ENCODE data around the genes CASKIN2 and SMIM5.

- PRO-cap, result no peak
- RAMPAGE, long total RNA, 4 experiments, result no peak in any of the 4 experiments
Measured at GRCh38 chr17:74968120-74968864, 4.3 kb downstream of the HID1 start.

DNA sequence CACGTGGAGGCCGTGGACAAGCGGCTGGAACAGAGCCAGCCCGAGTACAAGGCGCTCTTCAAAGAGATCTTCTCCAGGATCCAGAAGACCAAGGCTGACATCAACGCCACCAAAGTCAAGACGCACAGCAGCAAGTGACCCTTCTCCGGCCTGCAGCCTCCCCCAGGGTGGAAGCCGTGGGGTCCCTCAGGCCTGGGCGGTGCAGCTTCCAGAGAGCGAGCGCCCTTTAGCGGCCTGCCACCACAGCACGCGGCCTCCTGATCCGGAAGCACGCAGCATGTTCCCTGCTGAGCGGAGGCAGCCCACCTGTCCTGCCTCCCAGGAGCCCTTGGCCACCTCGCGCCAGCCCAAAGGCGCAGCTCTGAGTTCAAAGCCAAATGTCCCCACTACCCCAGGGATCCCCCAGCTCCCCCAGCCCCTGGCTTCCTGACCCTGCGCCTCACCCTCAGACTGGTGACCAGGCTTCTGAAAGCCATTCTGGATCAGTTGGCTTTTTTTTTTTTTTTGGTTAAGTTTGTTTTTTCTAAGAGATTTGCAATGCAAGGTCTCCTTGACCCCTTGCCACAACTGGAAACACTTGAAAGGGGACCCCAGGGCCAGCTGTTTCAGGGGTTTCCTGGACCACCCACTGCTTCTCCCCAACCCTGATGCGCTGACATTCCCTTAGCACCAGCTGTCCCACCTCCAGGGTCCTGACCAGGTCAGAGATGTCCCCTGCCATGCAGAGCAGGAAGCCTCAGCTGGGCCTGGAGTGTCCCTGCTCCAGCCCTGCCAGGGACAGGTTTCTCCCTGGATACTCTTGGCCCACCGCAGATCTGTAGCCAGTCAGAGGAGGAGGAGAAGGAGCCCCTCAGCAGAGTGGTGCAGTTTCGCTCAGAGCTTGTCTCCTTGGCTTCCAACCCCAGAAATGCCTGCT is 8.3 kb upstream of the MRPL58 start:
- PRO-cap, result no peak
- RAMPAGE, long total RNA, 4 experiments, result no peak in any of the 4 experiments

- PRO-cap, result no peak
- RAMPAGE, long total RNA, 4 experiments, result no peak in any of the 4 experiments
Measured at GRCh38 chr17:75013666-75013984, 1.2 kb downstream of the MRPL58 start.

GRCh38 chr17:75077296-75078266 is 10.2 kb upstream of the SLC16A5 start:
- PRO-cap, result bidirectional peak, plus-strand start at chr17:75077662, minus-strand start at chr17:75077568
- RAMPAGE, long total RNA, 4 experiments, result no peak in any of the 4 experiments

- PRO-cap, result no peak
- RAMPAGE, long total RNA, 4 experiments, result no peak in any of the 4 experiments
Measured at GRCh38 chr17:75078510-75079312, 9.0 kb upstream of the SLC16A5 start.

DNA sequence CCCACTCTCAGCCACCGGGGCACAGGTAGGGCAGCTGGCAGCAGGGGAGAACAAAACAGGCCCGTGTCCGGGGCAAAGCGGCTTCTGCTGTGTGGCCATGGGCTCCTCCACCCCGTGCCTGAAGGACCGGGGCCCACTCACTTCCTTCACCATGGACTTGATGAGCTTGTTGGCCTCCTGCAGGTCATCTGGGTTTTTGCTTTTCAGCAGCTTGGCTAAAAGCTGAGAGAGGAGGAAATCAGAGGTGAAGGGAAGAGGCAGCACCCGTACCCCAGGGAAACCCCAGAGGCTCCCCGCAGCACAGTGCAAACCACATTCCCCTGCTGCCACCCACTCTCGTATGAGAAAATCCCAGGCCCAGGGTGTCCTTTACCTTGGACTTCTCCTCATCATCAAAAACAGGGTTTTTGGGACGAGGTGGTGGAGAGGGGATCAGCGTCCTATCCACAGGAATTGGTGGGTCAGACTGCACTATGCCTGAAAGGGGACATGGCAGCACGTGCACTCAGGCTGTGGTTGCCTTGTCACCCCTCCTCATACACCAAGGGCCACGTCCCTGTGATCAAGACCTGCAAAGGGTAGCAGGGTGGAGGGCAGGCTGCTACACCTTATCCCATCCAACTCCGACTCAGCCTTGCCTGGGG is 18.6 kb downstream of the GGA3 start:
- PRO-cap, result no peak
- RAMPAGE, long total RNA, 4 experiments, result no peak in any of the 4 experiments

DNA sequence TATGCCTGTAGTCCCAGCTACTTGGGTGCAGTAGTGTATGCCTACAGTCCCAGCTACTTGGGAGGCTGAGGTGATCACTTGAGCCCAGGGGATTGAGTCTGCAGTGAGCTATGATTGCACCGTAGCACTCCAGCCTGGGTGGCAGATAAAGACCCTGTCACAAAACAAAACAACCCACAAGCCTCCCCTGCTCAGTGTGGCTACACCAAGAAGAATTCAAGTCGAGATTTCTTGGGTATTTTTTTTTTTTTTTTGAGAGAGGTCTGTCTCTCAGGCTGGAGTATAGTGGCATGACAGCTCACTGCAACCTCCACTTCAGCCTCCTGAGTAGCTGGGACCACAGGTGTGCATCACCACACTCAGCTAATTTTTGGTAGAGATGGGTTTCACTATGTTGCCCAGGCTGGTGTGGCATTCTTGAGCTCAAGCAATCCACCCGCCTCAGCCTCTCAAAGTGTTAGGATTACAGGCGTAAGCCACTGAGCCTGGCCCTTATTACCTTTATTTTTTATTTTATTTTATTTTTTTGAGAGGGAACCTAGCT is 27.3 kb upstream of the SLC25A19 start:
- PRO-cap, result no peak
- RAMPAGE, long total RNA, 4 experiments, result no peak in any of the 4 experiments

GRCh38 chr17:75363898-75364971 is 41.2 kb downstream of the GRB2 start:
- PRO-cap, result no peak
- RAMPAGE, long total RNA, 4 experiments, result no peak in any of the 4 experiments

DNA sequence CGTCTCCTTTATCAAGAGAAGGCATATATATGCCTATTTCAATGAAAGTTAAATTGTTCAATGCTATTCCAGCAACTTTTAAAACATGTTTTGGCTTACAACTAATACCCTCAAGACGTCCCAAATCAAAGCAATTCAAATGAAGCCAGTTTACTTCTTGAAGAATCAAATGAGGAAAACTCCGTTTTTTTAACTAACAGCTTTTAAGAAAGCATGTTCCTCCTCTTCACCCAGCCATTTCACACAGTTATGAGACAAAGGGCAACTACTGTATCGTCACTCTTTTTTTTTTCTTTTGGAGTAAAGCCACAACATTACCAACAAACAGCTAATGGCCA is 14.7 kb downstream of the GRB2 start:
- PRO-cap, result unidirectional peak, minus-strand start at position 245 of the sequence
- RAMPAGE, long total RNA, 4 experiments, result no peak in any of the 4 experiments

- PRO-cap, result unidirectional peak, minus-strand start at chr17:75393571; unidirectional peak, minus-strand start at chr17:75393590; bidirectional peak, plus-strand start at chr17:75394031, minus-strand start at chr17:75393759
- RAMPAGE, long total RNA, 4 experiments, result start-site peak on the minus strand in 4 of 4 experiments, at chr17:75393765-75393874 at its widest, 48 to 375 reads per replicate
Measured at GRCh38 chr17:75393462-75394558, 11.7 kb downstream of the GRB2 start.

GRCh38 chr17:75430372-75430912 is 25.0 kb upstream of the GRB2 start:
- PRO-cap, result no peak
- RAMPAGE, long total RNA, 4 experiments, result no peak in any of the 4 experiments

DNA sequence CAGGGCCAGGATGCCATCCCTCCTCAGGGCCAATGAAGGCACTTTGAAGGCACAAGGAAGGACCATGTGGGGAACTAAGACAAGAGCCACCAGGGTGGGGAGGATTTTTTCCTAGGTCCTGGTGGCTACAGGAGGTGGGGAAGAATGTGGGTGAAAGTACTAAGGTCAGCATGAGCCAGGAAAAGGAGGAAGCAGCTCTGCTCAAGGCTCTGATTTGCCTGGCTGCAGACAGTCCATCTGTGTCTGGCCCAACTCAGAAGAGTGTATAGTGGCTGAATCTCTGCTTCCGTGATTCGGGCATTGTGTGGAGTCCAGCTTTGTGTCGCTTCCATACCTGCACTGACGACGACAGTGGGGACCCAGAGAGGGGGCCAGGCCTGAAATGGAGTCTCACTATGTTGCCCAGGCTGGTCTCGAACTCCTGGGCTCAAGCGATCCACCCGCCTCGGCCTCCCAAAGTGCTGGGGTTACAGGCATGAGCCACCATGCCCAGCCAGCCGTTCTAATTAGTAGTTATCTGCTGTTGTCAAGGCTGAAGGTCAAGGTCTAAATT is 20.7 kb downstream of the TMEM94 start:
- PRO-cap, result no peak
- RAMPAGE, long total RNA, 4 experiments, result no peak in any of the 4 experiments

DNA sequence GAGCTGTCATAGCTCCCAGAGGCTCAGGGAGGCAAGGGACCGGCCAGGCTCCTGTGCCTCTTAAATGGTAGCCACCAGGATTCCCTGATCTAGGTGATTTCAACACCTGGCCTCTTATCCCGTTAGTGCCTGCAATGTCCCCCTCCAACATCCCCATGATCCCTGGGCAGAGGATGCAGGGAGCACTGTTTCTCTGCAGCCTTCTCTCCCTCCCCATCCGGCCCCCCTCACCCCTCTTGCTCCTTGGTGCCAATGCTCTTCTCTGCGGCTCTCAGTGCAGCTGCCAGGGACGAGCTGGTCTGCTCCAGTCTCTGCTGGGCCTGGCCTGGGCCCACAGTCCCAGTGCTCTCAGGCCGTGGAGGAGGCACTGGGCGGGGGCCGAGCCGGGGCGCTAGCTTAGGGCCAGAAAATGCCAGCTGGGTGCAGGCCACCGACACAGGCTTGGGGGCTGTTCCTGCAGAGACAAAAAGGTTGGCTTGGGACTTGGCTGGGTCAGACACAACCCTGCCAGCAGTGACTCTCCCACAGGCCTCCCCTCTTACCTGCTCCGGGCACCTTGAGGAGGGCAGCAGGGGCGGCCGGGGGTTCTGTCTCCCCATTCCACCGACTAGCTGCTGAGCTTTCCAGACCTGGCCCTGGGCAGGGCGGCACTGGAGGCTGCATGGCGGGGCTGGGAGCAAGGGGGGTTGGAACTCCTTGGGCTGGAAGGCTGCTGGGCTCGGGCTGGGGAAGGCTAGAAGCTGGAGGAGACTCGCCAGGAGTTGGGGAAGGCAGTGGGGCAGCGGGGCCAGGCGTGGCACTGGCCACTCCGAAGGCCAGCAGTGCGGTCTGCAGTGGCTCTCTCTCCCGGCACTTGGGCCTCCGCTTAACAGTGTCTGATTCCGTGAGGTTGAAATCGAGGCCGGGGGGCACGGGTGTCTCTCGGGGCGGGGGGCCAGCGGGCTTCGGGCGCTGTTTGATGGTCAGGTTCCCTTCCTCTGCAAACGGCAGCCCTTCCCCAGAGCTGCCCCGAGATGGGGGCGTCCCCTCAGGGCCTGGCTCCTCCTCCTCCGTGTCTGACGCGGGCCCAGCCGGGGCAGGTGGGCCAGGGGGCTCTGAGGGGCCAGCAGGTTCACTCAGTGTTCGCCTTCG is 13.7 kb downstream of the CASKIN2 start:
- PRO-cap, result no peak
- RAMPAGE, long total RNA, 4 experiments, result no peak in any of the 4 experiments

GRCh38 chr17:75512953-75513168 is 2.5 kb downstream of the CASKIN2 start:
- PRO-cap, result unidirectional peak, minus-strand start at chr17:75513099
- RAMPAGE, long total RNA, 4 experiments, result no peak in any of the 4 experiments

- PRO-cap, result unidirectional peak, minus-strand start at chr17:75515461; bidirectional peak, plus-strand start at chr17:75515943, minus-strand start at chr17:75515615
- RAMPAGE, long total RNA, 4 experiments, result start-site peak on the minus strand in 3 of 4 experiments, at chr17:75515461-75515515 at its widest, 35 to 206 reads per replicate
Measured at GRCh38 chr17:75515196-75516030, at the start of gene CASKIN2. Gene CASKIN2 (minus strand): TSS chr17:75515537.

DNA sequence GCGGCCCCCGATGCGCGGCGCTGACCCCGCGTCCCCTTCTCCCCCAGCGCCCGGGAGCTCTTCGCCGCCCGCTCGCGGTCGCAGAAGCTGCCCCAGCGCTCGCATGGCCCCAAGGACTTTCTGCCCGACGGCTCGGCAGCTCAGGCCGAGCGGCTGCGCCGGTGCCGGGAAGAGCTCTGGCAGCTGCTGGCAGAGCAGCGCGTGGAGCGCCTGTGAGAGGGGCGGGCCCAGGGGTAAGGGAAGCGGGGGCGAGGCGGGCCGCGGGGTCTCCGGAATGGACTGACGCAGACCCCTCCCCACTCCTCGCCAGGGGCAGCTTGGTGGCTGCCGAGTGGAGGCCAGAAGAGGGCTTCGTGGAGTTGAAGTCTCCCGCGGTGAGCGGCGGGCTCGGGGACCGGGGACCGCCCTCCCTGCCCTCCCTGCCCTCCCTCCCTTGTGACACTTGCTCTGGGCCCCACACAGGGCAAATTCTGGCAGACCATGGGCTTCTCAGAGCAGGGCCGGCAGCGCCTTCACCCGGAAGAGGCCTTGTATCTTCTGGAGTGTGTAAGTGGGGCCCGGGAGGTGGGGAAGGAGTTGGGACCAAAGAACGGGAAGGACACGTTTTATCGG is 477 bp downstream of the TSEN54 start:
- PRO-cap, result unidirectional peak, minus-strand start at position 178 of the sequence
- RAMPAGE, long total RNA, 4 experiments, result no peak in any of the 4 experiments

DNA sequence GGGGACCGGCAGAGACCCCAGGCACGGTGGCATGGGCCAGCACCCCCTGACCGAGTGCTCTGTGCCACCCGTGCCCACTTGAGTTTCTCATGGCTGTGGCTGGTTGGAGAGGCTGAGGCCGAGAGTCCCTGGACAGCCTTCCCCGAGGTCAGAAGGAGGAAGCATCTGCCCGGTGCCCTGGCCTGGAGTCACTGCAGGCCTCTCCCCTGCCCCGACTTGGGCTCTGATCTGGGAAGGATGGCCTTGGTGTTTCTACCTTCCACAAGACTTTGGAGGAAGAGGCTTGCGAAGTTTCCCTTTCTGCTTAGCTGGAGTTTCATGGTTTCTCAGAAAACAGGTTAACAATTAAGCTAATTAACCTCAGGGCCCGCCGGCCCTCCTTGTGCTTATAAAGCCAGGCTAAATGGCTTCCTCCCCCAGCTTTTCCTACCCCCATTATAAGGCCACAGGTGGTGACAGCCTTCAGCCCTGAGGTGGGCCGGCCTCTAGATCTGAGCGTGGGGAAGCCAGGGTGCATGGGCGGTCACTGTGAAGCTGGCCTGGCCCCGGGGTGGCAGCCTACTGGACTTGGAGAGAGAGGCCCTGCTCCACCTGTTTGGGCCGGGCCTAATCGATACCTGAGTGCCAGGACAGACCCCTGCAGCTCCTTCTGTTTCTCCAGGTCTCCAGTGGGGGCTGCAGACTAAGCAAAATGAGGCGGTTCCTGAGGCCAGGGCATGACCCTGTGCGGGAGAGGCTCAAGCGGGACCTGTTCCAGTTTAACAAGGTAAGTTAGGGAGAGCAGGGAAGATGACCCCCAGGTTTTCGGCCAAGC is 17.4 kb downstream of the LLGL2 start:
- PRO-cap, result no peak
- RAMPAGE, long total RNA, 4 experiments, result no peak in any of the 4 experiments

- PRO-cap, result bidirectional peak, plus-strand start at chr17:75634077, minus-strand start at chr17:75633961
- RAMPAGE, long total RNA, 4 experiments, result start-site peak on the plus strand in 3 of 4 experiments, at chr17:75633685-75634079 at its widest, 13 to 28 reads per replicate
Measured at GRCh38 chr17:75633348-75634324, at the start of gene SMIM5. Gene SMIM5 (plus strand): TSS chr17:75633434.

DNA sequence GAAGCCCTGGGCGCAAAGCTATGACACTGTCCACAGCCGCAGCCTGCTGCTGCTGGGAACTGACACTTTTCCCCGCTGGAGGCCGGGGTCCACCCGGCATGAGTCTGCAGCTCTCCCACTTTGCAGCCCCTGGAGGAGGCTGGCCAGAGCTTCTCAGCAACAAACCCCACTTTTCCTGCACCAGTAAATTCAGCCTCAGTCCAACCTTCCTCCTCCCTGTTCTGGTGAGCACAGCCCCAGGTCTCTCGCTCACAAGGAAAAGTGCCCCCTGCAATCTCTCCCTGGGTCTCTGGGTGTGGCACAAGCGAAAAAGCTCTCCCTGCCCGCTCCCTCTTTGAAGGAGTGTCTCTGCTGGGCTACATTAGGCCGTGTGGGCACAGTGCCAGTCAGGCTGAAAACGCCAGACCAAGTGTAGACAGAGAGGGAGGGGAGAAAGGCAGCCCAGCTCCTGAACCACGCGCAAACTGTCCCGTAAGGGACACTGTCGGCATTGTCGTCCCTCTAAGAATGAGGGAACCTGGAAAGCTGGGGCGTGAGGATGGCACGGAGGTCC is 3.8 kb downstream of the SMIM5 start:
- PRO-cap, result no peak
- RAMPAGE, long total RNA, 4 experiments, result no peak in any of the 4 experiments

- PRO-cap, result bidirectional peak, plus-strand start at chr17:75753907, minus-strand start at chr17:75753797
- RAMPAGE, long total RNA, 4 experiments, result no peak in any of the 4 experiments
Measured at GRCh38 chr17:75753479-75754210, 11.3 kb downstream of the GALK1 start.